Trachea (tissue), 1 donor: ENCODE measurements around a stretch of chr5.

DNA sequence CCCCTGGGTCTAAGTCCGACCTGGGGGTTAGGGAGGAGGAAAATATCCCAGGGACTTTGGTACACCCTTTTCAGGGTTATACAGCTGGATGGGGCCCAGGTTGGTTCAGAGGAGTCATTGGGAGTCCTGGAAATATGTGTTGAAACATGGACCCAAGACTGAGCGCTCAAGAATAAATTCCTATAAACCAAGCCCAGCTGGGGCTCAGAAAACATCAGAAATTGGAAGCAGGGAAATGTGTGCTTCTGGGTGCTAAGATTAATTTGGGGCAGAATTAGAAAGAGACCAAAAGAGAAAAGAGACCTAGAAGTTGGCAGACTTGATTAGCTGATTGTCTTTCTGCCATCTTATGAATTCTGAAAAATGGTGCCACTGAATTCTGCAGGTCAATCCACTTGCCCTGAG lies 4.4 kb upstream of the TMEM171 start:
- PRO-cap = no peak

DNA sequence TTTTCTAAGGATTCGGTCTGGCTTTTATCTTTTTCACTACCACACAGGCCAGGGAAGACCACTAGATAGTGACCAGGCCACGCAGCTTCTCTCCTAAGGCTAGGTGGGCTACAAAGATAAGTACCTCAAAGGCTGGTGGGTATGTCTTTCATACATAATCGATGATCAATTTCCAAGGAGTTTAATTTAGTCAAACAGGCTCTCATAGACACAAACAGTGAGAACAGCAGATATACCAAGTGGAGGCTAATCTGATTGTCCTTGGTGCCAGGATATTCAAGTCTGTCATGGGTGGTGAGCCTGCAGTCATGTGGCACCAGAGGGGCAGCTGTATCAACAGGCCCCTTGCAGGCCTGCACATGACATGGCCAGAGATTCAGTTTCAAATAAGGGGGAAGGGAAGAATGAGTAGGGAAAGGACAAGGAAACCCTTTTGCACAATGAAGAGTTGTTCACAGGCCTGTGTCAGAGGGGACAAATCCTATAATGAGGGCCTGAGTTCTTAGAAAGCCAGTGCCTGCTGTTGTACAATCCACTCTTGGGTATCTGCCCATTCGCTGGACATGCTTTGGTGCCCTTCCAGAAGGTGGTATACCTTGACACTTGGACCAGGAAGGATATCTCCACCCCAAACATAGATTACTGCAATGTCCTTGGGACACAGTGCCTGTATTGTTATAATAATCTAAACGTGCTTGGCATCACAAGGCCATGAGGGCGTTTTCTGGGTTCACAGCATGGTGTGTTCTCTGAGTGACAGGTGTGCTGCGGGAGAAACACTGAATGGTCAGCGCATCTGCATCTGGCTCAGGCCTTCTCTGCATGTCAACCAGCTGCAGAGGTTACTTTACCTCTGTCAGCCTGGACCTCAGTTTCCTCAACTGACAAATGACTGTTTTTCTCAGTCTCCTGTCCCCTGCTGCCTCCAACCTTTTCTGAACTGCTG lies 2.0 kb upstream of the TMEM171 start:
- PRO-cap = no peak

GRCh38 chr5:73129878-73130429 lies 9.6 kb downstream of the TMEM171 start:
- PRO-cap = no peak

DNA sequence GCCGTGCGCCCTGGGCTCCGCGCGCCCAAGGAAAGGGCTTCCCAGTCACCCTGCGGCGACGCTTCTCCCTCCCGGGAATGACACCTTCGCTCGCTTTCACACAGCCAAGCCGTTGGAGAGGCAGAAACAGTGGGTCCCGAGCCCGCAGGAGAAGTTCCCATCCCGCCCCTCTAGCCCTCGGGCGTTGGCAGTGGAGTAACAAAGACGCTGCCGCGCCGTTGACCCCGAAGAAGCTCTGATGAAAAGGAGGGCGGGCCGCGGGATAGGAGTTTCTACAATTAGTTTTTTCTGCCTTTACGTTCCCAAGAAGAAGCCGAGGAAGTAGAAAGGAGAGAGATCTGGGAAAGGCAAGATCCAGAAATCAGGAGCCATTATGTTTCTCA lies 126.2 kb downstream of the TMEM174 start:
- PRO-cap = no peak

- PRO-cap = no peak
Measured at GRCh38 chr5:73502048-73502434, 3.8 kb downstream of the BTF3 start.

DNA sequence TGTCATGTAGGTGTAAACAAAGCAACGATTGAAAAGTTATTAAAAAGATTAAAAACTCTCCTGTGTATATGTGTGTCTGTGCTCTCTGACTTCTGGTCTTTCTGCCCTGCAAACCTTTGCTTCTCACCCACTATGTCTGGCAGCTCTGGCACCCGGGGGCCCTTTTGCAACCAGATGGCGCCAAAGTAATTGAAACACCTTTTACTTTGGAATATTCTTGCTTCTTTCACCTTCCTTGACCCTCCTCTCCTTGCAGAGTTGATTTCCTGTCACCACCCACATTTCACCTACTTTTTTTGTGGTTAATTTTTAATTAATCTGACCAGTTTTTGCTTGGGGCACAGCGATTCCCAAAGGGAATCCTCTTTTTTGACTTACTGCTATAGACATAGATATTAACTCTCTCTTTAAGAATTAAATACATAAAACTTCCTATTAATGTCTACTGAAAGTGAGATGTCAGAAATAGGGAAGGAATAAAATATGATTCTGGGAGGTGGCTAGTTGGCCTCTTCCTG lies 275.5 kb downstream of the ARHGEF28 start:
- PRO-cap = no peak

DNA sequence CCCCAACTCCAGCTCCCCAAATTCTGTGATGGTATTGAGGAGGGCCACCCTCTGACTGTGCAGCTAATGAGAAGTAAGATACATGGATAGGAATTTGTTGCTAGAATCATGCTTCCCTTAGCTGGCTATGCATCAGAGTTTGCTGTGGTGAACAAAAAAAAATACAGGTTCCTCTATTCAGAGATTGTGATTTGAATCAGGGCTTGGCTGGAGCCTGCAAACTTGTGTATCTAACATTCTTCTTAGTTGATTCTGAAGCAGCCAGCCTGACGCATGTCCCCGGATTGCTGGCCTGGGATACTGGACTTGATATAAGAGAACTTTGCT lies 292.7 kb downstream of the ARHGEF28 start:
- PRO-cap = no peak

DNA sequence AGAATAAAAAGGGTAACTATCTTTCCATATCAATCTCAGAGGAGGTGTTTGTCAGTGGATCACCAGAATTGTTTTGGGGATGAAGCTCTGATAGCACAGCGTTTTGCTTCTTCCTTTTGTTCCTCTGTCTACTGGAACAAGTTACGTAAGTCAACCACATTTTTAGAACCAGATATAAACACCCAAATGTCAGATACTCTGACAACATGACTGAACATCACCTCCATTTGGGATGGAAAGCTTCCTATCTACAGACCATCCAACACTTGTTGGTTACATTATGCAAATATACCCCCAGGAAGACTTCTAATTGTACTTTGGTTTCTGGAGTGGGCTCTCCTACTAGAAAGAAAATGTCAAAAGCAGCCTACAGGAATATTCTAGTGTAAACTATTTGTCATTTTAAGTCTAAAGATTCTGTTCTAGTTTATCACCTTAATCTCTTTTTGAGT lies 293.3 kb downstream of the ARHGEF28 start:
- PRO-cap = no peak

- PRO-cap = no peak
Measured at GRCh38 chr5:74275852-74276084, 364.8 kb downstream of the ENC1 start.

DNA sequence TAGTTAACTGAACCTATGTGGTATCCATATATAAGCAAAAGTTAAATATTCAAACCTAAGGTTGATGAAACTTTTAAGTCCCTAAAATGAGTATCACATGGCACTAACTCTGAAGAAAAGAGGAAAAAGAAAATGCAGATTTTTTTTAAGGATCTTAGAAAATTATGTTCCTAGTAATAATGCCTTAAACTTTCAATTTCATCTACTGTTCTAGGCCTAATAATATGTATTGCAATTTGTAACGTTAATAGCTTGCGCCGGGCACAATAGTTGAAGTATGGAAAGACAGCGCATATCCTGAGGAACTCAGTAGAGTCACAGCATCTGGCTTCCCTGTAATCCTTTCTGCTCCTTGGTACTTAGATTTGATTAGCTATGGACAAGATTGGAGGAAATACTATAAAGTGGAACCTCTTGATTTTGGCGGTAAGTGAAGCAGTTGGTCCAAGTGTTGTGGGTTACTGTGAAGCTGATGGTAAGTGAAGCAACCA lies 33.6 kb downstream of the HEXB start:
- PRO-cap = no peak

- PRO-cap = no peak
Measured at GRCh38 chr5:74833366-74834083, 32.7 kb downstream of the FAM169A start.

DNA sequence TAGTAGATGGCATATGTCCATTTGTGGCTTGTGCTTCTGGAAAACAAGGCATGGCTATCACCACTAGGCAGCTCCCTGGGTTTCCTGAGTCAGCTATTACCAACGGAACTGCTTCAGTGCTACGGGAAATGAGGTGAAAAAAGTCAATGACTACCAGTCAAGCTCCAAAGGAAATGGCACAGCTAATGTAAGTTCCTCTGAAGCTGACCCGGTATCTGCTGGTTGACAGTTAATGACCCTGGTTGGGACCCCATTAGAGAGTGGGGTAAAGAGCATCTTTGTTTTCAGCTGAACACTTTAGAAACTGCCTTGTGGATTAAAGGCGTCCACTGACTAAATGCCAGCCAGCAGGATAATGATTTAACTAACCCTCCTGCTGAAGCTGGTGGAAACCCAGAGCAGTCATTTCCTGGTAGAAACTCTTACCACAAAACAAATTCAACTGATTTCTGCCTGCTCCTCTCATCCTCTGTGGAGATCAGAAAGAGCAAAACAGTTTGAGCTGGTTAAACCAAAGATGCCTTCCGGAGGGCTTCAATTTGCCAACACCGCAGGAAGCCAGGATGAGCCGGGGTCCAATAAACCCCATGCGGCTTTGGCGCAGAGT lies 69.1 kb upstream of the FAM169A start:
- PRO-cap = no peak

DNA sequence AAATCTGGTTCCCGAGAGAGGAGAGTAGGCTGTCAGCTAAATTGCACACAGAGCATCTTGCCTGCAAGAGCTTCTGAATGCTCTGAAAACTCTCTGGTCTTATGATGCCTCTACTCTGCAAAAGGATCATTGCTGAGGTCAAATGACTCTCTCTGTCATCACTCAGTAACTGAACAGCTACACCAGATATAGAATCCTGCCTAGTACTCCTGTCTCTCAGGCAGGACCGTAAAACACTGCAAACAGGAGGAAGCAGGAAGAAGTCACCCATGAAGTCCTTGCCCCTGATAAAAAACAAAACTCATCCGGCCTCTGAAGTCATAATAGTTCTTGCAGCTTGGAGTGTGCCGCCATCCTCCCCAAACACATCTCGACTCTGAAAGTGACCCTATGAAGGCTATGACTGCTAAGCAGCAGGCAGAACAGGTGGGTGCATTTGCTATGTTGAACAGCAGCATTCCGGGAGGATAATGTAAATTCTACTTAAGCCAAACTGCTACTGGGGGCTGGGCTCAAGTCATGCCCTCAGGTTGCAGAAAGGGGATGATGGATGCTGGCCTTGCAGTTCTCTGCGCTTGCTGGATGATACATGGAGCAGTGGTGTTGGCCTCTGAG lies 81.9 kb upstream of the FAM169A start:
- PRO-cap = no peak

GRCh38 chr5:75048362-75048860 lies 3.9 kb downstream of the GCNT4 start:
- PRO-cap = no peak

DNA sequence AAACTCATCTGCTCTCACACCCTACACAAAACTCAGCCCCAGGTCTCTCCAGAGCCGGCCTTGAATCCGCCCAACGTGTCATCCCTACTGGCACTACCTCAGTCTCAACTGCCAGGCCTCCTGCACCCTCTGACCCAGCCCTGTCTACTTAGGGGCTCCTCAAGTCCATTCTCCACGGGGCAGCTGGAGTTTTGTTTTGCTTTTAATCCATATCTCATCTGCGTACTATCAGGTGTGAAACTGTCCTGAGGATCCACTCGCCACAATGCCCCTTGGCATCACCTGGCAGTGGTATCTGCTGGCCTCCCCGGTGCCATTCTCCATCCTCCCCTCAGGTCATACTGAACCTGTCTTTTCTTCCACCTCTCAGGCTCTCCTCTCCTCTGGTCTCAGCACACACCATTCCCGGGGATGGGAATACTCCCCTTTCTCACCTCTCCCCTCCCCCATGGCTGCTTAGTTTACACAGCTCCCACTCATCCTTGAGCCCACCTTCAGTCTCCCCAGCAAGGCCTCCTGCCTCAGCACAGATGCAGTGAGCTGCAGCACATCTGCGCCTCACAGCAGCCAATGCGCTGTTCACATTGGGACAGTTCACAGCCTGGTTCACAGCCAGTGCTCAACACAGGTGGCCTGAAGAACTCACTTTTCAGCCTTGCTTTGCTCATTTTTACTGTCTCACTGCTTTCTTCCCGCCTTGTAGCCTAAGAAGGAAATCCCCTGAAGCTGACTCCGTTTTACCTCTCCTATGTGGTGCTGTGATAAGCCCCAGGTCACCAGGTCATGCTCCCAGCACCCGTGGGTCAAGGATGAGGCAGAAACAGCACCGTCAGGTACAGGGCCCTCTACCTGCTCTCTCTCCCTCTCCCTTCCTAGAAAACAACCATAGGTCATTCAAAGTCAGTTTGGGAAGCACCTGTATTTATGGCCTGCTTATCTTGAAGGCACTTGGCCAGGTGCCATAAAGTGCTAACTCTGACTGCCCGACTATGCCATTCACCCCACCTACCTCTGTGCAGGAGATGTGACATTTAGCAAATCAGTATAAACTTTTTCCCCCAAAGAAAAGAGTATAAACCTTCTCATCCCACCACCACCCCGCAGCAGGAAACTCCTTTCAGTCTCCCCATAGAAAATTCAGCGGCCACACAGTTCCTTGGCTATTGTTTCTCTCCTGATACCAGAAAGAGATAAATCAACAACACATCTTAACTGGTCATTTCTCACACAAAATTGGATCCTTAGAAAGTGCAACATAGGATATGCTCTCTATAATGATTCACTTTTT lies 1.2 kb downstream of the GCNT4 start:
- PRO-cap = no peak

DNA sequence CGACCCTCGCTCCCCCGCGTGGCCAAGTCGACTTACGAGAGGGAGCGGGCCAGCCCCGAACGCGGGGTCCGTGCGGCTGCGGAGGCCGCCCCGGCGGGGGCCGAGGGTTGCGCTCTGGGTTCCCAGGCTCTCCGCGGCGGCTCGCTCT lies 995 bp upstream of the GCNT4 start:
- PRO-cap = no peak

GRCh38 chr5:75558727-75559408 lies 47.4 kb upstream of the CERT1 start:
- PRO-cap = unidirectional peak, plus-strand start at chr5:75559134

DNA sequence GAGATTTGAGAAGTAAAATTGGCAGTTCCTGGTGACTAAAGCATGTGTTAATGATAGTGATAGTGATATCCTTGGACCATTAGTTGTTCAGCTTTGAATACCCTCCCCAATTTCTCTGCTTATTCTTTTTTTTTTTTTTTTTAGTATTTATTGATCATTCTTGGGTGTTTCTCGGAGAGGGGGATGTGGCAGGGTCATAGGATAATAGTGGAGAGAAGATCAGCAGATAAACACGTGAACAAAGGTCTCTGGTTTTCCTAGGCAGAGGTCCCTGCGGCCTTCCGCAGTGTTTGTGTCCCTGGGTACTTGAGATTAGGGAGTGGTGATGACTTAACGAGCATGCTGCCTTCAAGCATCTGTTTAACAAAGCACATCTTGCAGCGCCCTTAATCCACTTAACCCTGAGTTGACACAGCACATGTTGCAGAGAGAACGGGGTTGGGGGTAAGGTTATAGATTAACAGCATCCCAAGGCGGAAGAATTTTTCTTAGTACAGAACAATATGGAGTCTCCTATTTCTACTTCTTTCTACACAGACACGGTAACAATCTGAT lies 469 bp upstream of the ANKDD1B start:
- PRO-cap = no peak

GRCh38 chr5:76174173-76174531 lies 91.0 kb downstream of the SV2C start:
- PRO-cap = unidirectional peak, minus-strand start at chr5:76174355

- PRO-cap = no peak
Measured at GRCh38 chr5:76220780-76221250, 137.6 kb downstream of the SV2C start.